ENCODE measurements around a stretch of chr5.

GRCh38 chr5:14419562-14420302 is 161.9 kb upstream of the OTULINL start:
- PRO-cap, result no peak

DNA sequence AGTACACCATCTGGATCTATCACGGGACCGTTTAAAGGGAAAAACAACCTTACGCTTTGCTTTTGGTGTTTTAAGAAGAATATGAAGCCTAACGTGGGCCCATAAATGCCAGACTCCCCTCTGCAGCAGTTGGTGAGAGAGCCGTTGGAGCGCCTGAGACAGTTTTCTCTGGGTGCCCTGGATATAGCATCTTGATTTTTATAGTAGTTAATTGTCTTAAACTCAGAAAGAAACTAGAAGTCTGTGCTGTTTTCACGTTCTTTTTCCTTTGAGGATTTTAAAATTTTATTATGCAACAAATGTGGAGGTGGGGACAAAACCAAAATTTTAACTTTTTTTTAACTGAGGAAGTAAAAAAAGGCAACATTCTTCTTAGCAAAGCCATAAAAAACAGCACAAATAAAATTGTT is 141.9 kb upstream of the OTULINL start:
- PRO-cap, result no peak

DNA sequence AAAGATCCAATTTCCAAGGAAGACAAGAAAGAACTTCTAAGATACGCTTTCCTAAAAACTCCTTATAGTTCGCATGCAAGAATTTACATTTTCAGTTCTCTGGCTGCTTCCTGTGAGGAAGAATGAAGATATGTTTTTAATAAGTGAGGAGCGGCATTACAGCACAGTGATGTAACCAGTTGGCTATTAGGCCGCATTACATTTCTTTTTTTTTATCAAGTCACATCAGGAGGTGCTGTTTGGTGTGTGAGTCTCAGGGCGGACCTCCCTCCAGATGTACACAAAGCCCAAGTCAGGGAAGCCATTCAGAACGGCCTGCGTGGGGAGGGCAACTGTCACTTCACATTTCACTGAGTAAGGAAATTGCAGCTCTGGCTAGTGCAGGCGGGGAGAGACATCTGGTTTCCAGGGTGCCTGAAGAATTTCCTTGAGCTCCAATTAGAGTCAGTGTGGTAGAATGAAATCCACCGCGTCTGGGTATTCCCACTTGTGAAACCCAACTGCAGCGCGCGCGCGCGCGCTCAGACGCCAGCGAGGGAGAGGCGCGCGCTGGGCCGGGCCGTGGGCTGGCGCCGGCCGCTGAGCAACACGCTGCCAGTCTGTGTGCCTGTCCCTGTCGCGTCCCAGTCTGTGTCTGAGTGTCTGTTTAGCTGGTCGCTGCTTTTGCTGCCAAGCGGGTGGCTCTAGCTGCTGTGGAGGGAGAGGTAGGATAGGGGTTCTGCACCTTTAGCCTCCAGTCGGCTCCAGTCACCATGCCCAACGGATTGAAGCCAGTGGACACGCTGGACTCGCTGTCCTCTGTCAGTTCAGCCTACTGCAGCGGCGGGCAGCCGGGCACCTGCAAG is 140.9 kb upstream of the OTULINL start:
- PRO-cap, result bidirectional peak, plus-strand start at position 308 of the sequence, minus-strand start outside the sequence; bidirectional peak, plus-strand start at position 520 of the sequence, minus-strand start at position 502 of the sequence; bidirectional peak, plus-strand start at position 626 of the sequence, minus-strand start at position 636 of the sequence

DNA sequence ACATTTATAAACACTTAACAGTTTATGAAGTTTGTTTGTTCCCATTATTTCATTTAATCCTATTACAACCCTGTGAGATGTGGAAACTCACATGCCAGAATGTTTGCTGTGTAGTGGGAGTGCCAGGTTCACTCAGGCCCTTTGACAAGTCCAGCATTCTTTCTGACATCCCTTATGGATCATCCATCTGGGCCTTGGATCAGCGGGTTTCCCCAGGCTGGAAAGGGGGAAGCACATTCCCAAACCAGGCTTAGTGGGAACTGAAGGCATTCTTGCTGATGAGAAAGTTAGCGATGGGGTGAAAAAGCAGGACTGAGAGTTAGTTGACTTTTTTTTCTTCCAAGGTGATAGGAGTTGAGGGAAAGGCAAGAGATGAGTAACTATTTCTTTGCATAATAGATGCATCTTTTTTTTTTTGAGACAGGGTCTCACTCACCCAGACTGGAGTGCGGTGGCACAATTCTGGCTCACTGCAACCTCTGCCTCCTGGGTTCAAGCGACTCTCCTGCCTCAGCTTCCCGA is 128.0 kb upstream of the OTULINL start:
- PRO-cap, result no peak

DNA sequence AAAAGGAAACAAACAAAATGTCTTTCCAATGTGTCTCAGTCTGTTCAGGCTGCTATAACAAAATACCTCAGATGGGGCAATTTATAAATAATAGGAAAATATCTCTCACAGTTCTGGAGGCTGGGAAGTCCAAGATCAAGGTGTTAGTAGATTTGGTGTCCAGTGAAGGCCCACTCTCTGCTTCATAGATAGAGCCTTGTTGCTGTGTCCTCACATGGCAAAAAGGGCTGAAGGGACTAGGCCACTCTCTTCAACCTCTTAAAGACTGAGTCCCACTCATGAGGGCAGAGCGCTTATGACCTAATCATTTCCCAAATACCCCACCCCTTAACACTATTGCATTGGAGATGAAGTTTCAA is 8.9 kb upstream of the OTULINL start:
- PRO-cap, result no peak

DNA sequence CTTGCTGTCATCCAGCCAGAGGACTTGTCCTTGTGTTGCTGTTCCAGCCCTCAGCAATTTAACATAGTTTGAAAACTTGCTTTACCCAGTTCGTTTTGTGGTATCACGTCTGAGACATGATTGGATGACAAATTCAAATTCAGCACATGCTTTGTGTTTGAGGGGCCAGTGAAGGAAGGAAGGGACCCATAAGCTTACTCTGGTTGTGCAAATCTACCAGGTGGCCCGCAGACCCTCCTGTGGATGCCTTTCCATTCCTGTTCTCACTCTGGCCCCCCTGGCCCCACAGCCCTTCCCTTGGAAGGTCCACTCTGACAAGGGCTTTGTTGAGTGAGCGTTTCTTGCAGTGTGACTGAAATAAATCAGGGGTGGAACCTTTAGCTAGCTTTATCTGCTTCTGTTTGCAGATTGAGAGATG is 19.8 kb downstream of the OTULIN start:
- PRO-cap, result no peak

DNA sequence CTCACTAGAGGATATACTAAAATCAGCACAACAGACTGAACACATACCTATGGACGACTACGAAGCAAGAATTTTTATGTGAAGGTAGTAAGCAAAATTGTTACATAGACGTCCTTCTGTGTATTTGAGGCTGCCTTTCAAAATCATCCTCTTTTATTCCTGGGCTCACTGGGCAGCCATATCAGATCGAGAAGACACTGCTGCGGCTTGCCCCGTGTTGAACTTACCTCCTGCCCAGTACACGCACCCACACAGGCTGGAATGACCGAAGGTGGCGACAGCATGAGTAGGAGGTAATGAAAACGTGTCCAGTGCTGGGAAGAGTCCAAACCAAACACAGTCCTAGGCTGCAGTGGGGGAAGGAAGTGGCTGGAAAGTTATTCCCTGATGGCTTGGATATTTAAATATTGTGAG is 41.5 kb downstream of the ANKH start:
- PRO-cap, result no peak

DNA sequence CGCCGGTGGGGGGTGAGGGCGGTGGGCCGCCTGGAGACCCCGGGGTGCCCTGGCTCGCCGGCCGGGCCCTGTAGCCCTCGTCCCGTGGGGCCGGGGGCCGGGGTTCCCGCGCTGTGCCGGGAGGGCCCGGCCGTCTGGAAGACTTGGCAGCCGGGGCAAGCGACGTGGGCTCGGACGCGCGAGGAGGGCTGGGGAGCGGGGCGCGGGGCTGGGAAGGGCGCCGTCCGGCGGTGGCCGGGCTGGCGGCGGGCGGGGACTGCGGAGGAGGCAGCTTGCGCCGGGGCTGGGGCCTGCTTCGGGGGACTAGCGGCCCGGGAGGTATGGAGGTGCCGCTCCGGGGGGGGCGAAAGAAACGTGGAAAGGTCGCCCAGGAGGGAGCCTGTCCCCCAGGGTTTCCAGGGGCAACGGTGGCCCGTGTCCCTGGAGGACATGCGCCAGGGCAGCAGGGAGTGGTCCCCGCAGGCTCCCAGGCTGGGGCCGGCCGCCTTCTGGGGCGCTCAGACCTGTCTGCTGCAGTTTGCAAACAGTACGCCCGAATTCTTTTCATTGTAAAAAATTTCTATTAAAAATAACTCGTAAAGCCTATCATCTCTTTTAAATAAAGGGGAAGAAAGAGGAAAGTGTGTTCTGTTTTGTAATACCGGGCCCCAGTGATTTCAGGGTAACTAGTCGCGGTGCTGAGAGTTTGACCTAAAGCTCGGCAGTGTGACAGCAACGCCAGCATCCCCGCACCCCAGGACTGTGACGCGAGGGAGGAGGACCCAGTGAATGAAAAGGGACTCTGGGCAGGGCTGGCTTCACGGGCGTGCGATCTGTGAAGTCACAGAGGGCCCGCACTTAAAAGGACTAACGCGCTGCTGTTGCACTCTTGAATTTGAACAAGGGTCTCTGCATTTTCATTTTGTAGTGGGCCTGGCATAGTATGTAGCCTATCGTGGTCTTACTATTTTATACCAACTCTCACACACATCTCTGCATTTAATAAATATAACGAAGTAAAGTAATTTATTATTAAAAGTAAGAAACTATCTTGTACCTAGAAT is 841 bp upstream of the ANKH start:
- PRO-cap, result bidirectional peak, plus-strand start at position 242 of the sequence, minus-strand start at position 258 of the sequence; unidirectional peak, minus-strand start at position 482 of the sequence; unidirectional peak, minus-strand start at position 705 of the sequence; unidirectional peak, minus-strand start at position 743 of the sequence

DNA sequence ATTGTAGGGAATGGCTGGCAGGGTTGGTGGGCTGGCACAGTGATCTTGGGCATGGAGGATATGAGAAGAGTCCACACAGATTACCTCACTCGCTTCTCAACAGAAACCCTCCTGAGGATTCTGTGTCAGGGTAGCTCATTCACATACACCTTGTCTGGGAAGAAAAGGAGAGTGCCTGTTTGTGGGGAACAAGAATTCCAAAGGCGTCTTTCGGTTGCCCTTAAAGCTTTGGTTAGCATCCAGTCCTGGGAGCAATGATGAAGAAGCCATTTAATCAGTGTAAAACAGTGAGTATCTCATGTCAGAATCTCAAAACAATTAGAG is 26.2 kb downstream of the FBXL7 start:
- PRO-cap, result no peak

DNA sequence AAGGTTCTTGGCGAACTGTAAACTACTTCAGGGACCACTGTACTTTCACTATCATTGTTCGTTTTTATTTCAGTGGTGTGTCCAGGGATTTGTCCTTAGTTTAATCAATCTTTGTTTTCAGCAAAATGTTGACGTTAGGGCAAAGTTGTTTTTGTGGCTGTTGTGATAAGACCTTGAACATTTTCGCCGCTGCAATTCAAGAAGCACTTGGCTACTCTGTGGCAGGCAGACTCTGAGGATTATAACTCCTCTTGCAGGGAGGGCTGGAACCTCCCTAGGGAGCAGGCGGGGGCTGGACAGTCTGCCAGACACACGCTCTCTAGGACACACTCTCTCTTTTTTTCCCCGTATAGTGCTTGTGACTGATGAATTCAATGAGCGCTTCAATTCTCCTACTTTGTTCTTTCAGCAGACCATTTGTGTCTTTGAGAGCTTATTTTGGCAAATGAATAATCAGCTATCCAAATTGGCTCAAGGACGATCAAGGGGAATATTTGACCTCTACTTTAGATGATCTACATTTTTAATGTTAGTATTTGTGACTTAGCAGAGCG is 252.9 kb downstream of the FBXL7 start:
- PRO-cap, result no peak

DNA sequence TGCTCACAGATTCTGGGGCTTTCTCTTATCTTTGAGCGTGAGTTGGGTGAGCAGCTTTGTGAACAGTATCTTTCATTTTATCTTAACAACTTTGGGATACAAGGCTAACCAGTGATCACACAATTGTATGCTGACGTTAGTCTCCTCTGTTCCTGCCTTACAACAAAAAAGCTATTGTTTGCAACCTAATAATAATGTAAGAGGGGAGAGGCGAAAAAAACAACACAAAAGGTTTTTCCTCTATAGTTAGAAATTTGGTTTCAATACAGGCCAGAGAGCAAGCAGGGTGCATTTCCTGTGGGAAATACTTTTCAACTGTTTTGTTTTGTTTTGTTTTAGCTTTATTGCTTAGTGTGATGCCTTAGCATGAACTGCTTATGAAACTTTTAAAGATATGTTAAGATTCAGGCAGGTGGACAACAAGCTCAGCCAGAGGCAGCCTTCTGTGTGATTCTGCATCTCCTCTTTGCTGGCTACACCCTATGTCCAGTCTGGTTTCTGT is 294.7 kb downstream of the FBXL7 start:
- PRO-cap, result no peak

- PRO-cap, result no peak
These were observed 267.6 kb downstream of the MARCHF11 start for GRCh38 chr5:15911989-15912326.

DNA sequence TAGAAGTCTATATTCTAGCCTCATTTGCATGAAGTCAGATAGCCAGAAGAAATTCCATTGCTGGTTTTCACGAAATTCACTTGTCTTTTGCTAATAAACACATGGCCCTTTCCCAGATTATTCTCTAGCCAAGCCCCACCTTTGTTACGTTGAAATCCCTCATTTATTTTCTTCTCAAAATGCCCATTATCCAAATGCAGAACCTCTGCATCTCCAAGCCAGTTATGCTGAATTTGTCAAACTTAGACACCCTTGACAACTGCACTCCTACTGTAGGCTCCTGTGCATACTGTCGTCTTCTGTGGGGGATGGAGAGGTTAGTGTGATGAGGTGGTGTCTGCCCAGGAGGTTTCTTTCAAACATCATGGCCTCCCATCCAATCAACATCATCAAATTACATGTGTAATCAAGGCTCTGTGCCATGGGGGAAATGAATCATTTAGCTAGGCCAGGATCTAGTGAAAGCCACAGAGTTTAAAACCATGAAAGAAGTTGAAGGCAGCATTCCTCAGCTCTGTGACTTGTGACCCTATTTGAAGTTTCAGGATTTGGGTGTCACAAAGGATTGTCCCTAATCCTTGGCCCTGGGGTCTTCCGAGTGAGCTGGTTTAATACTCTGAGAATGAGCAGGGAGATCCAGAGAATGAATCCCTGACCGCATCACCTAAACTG is 240.7 kb downstream of the MARCHF11 start:
- PRO-cap, result no peak

GRCh38 chr5:16335108-16335598 is 130.4 kb downstream of the ZNF622 start:
- PRO-cap, result no peak

GRCh38 chr5:16504456-16505011 is 38.9 kb upstream of the ZNF622 start:
- PRO-cap, result no peak

- PRO-cap, result no peak
These were observed 56.5 kb upstream of the ZNF622 start for GRCh38 chr5:16522144-16522535.

DNA sequence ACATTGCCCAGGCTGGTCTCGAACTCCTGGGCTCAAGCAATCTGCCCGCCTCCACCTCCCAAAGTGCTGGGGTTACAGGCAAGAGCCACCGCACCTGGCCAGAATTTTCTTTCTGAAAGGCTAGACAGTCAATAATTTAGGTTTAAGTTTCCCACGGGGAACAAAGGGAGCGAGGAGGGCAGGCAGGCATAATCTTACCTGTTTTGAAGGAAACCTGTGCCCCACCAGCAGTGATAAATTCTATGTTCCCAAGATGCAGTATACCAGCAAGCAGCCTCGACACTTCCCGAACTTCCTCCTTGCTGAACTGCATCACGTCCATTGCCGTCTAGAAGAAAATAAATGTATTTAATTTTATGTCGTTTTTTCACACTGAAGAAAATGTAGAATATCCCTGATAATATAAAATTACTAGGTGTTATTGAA is 152.1 kb upstream of the RETREG1 start:
- PRO-cap, result no peak

DNA sequence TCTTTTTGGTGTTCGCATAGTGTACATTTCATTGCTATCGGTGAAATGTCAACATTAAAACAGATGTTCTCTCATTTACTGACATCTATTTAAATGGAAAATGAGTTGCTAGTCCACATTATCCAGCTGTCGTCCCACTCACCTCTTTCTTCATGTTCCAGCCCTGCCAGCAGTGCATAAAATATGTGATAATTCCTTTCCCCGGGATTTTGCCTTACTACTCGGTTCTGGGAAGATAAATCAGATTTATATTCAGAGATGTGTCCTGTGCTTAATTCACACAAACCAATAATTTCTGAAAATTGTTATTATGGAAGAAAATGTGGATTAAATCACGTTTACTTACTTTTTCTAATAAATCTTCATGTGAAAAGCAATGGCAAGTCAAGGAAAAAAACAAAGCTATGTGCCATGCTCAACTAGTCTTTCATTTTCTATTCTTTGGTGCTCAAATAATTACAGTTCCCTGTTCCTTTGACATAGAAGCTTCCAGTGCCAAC is 155.7 kb downstream of the MYO10 start:
- PRO-cap, result no peak

GRCh38 chr5:16933972-16934363 is 2.1 kb downstream of the MYO10 start:
- PRO-cap, result no peak

- PRO-cap, result no peak
These were observed 126.8 kb upstream of the MYO10 start for GRCh38 chr5:17062548-17063573.

Measured in osteocyte (in vitro differentiated cells).